ENCODE measurements around the genes ELP2, SETBP1 and PSTPIP2.

DNA sequence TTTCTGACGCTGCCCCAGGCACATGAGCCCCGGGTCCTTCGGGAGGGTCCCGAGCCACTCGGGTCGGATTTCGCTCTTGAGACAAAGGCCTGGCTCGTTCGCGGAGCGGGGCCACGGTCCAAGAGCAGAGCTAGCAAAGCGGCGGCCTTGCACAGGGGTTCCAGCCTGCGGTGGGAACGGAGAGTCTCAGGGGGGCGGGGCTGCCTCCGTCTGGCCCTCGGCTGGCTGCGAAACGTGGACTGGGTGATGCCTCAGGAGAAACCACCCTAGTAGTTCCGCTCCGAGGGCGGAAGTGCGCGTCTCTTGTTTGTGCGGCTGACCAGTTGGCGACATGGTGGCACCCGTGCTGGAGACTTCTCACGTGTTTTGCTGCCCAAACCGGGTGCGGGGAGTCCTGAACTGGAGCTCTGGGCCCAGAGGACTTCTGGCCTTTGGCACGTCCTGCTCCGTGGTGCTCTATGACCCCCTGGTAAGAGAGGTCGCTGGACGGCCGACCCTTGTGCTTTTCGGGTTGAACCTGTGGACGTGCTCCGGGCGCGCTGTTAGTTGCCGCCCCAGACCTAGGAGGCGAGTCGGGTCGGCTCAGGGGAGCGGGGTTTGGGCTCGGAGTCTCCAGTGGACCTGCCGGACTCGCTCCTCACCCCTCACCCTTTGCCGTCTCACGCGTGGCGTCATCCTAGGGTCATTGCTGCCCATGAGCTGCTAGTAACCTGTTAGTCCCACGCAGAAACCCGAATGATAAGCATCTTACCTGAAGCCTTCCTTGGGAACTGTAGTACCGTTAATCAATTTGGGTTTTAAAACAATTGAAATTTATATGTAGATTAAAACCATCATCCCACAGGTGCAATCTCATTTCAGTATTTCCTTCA lies at the start of gene ELP2:
TSS of gene ELP2 (plus strand) at position 297 of the 872 bp plus-strand sequence.
- RRBS = 1% methylated on average over 9 of the region's 57 CpGs

DNA sequence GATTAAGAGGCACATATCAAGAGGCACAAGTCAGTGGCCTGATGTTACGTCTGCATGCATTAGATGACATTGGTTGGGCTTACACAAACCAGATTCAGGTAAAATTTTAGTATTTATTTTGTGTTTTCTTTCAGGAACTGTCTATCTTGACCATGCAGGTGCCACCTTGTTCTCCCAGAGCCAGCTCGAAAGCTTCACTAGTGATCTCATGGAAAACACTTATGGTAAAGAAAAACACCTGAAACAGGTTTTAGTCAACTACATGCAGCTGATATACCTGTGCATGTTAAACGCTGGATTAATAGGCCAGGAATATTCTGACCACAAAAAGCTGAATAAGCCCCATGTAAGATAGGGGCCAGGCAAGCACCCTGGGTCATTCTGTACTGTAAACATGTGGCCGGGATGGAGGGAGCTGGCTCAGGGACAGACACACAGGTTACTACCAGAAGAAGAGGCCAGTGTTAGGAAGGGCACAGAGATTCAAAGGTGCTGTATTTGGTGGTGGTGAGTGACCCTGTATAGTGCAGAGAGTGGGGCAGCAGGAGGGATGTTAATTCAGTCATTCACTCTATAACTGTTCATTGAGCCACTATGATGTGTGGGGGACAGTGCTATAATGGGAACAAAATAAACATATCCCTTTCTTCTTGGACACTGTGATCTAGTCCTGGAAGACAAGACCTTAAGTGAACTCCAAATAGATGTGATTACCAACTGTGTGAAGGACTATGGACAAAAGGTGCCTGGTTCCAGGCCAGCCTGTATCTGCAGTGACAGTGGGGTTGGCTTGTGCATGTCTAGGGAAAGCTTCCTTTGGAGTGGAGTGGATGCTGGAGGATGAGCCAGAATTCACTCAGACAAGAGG lies 8.1 kb downstream of the MOCOS start:
- RRBS = no CpG with 5 or more reads among the region's 4 CpGs

DNA sequence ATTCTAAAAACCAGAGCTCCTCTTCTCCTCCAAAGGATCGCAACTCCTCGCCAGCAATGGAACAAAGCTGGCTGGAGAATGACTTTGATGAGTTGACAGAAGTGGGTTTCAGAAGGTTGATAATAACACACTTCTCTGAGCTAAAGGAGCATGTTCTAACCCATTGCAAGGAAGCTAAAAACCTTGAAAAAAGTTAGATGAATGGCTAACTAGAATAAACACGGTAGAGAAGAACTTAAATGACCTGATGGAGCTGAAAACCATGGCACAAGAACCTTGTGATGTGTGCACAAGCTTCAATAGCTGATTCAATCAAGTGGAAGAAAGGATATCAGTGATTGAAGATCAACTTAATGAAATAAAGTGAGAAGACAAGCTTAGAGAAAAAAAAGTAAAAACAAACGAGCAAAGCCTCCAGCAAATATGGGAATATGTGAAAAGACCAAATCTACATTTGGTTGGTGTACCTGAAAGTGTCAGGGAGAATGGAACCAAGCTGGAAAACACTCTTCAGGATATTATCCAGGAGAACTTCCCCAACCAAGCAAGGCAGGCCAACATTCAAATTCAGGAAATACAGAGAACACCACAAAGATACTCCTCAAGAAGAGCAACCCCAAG lies 132.1 kb downstream of the KIAA1328 start:
- RRBS = no CpG with 5 or more reads among the region's 4 CpGs

GRCh38 chr18:41631509-41631966 lies 323.5 kb upstream of the PIK3C3 start:
- RRBS = no CpG with 5 or more reads among the region's 14 CpGs

DNA sequence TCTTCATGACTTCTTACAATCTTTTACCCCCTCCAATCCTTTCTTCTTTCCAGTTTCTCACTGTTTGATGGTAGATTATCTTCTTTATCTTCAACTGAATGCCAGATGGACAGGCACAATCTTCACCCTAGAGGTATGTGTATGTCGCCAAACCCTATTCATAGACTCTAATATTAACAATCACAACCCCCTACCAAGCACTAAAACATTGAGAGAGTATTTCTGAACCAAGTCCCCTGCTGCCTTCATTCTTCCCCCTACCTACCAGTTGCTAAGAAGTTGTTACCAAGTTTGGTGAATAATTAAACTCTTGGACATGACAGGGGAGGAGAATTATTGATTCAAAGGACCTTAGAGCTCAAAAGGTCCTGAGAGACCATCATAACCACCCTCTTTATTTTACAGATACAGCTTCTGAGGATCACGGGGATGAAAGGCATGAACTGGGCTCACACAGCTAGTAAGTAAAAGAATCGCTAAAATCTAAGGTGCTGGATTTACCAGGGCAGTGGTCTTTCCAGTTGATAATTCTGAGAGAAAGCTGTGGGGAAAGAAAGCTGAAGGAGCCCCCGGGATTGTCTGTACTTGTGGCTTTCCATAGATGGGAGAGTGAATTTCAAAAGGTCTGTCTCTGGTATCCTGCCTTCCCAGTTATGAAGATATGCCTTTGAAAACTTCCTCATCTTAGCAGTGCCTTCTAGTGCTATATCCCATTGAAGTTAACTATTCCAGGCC lies 204.2 kb downstream of the PIK3C3 start:
- RRBS = no CpG with 5 or more reads among the region's 4 CpGs

- RRBS = no CpG with 5 or more reads among the region's 8 CpGs
These were observed 655.9 kb upstream of the SYT4 start for GRCh38 chr18:43933079-43933794.

GRCh38 chr18:44678838-44679902 lies 1.5 kb upstream of the SETBP1 start:
- RRBS = 2% methylated on average over 19 of the region's 109 CpGs

DNA sequence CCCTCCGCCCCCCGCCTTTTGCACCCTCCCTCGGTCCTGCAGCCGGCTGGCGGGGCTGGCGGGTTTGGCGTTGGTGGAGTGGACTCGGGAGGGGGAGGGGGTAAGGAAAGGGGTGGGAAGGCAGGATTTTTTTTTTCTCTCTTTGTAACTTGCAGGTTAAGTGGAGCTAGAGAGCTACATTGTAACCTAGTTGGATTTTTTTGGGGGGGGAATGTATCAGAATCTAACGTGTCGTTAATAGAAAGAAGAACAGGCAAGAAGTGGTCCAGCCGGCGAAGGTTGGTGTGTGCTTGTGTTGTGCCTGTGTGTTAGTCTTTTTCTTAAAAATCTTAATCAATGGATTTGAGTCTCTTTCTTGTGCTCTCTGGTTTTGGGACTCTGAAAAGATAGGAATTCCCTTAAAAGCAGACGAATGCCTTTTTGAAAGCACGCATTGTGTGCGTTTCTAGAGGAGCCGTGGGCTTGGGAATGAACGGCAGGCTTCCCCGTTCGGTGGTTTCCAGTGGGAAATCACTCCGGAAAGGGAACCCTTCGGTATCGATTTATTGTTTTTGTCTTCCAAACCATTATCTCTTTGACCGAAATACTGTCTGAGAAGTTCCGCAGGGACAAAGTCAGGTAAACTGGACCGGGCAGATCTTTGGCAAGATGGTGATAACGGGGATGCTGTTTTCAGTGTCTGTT lies at the start of gene SETBP1:
TSS of gene SETBP1 (plus strand) at position 145 of the 684 bp plus-strand sequence.
- RRBS = 0% methylated on average over 5 of the region's 26 CpGs

DNA sequence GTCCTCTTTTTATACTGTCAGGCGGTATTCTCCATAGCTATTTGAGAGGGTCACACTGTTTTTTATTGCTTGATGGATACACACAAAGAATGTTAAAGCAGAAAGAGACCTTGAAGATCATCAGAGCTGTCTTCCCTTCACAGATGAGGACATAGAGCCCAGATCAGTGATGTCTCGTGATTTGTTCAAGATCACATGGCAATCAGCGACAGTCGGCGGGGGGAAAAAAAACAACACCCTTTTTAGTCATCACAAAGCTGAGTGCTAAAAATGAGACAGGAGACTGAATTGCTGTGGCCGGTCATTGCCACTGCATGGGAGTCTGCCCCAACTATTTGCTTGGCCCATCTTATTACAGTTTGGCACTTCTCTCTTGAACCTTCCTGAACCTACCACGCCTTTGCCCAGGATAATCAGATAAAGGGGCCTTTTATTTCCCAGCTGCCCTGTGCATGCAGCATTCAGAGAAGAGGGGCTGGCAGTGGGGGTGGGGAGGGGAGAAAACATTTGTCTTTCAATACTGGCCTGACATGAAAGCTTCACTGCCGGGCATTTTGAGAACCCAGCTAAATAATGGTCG lies 42.7 kb downstream of the SETBP1 start:
- RRBS = no CpG with 5 or more reads among the region's 9 CpGs

GRCh38 chr18:44728790-44729680 lies 48.3 kb downstream of the SETBP1 start:
- RRBS = no CpG with 5 or more reads among the region's 3 CpGs

GRCh38 chr18:44750393-44751308 lies 70.0 kb downstream of the SETBP1 start:
- RRBS = no CpG with 5 or more reads among the region's 4 CpGs

DNA sequence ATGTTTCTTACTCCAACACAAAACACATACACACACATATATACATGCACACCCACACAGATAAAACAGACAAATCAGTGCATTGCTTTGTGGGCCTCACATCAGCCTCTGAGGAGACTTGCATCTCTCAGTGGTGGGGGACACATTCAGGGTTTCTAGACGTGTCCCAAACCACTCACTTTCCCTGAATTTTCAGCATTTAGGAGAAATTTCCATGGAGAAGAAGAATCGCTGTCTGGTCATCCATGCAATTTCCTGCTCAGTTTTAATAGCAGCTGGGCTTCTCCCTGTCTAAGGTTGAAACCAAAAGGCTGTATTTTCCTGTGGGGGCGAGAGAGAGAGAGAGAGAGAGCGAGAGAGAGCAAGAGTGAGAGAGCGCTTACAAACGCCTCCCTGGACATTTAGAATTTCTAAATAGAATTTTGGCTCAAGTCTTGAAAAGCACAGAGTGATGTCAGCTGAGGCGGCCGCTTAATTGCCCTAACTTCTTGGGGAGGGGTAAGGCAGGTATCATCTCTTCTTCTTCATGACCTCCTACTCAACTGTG lies 110.8 kb downstream of the SETBP1 start:
- RRBS = no CpG with 5 or more reads among the region's 8 CpGs

DNA sequence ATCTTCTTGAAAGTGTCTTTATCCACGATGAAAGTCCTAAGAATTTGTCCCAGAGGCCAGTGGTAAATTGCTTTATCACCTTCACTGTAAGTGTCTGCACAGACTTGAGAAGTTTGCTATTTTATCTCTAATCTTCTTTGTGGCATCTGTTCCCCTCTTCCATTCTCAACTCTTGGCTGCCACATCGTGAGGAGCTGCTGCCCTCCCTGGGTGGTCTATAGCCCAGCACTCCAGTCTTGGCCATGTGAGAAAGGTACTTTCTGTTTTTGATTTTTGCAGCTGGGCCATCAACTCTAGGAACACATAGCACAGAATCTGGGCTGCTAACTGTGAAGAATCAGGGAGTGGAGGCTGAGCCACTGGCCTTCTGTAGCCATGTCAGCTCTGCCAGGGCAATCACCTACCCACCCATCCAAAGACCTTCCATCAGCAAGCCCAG lies 45.5 kb downstream of the SLC14A2 start:
- RRBS = no CpG with 5 or more reads among the region's 2 CpGs

GRCh38 chr18:45739133-45739838 lies 15.3 kb downstream of the SLC14A1 start:
- RRBS = no CpG with 5 or more reads among the region's 6 CpGs

GRCh38 chr18:45849285-45849563 lies 23.7 kb downstream of the SIGLEC15 start:
- RRBS = no CpG with 5 or more reads among the region's 4 CpGs

GRCh38 chr18:46067406-46067872 lies 4.6 kb downstream of the PSTPIP2 start:
- RRBS = no CpG with 5 or more reads among the region's 4 CpGs

- RRBS = 8% methylated on average over 57 of the region's 102 CpGs
These were observed at the start of gene PSTPIP2 for GRCh38 chr18:46071643-46072799. Gene PSTPIP2 (minus strand): TSS chr18:46072260.

- RRBS = 29% methylated on average over 4 of the region's 5 CpGs
These were observed 21.0 kb upstream of the C18orf25 start for GRCh38 chr18:46152858-46153183.

DNA sequence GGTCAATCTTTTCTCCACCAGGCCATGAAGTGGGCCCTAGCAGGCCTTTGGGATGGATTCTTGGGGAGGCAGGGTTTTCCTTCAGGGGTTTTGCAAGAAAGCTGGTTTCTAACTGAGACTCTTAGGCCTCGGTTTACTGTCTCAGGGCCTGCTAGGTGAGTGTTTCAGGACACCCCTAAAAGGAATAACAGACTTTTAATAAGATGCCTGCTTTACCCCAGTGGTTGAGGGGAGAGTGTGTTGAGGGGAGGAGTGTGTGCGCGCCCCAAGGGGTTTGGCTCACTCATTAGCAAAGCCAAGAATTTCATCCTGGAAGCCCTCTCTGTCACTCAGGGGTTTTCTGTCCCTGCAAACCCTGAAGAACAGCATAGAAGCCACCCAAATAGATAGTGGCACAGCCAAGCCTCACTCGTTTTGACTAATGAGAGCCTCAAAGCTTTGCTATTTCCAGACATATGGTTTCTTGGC lies 28.4 kb downstream of the RNF165 start:
- RRBS = no CpG with 5 or more reads among the region's 4 CpGs